Karpas-422 (cell line): ENCODE measurements around a stretch of chr22.

DNA sequence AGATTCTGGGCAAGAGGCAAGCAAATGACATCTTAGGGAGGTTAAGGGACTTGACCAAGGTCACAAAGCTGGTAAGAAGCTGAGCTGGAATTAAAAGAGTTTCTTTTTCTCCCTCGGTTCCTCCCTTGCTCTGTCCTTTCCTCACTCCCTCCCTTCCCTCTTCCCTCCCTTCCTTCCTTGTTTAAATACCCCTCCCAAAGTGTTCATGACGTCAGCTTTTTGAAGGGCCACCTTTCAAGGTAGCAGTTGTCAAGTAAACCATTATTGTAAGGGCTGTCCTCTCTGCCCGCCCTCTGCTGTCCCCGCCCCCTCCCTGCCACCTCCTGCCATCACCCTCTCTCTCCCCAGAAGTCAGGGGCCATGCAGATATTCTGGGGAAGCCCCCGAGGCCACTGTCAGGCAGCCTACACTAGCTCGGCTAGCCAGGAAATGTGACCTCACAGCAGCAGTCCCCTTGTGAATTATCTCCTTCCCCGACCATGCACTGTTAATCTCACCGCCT lies 42.3 kb upstream of the ATXN10 start:
- PRO-cap = no peak
- RAMPAGE, long total RNA = no peak

- PRO-cap = no peak
- RAMPAGE, long total RNA = no peak
Measured at GRCh38 chr22:45638760-45639528, 32.7 kb upstream of the ATXN10 start.

- PRO-cap = no peak
- RAMPAGE, long total RNA = no peak
Measured at GRCh38 chr22:45639529-45639870, 32.1 kb upstream of the ATXN10 start.

DNA sequence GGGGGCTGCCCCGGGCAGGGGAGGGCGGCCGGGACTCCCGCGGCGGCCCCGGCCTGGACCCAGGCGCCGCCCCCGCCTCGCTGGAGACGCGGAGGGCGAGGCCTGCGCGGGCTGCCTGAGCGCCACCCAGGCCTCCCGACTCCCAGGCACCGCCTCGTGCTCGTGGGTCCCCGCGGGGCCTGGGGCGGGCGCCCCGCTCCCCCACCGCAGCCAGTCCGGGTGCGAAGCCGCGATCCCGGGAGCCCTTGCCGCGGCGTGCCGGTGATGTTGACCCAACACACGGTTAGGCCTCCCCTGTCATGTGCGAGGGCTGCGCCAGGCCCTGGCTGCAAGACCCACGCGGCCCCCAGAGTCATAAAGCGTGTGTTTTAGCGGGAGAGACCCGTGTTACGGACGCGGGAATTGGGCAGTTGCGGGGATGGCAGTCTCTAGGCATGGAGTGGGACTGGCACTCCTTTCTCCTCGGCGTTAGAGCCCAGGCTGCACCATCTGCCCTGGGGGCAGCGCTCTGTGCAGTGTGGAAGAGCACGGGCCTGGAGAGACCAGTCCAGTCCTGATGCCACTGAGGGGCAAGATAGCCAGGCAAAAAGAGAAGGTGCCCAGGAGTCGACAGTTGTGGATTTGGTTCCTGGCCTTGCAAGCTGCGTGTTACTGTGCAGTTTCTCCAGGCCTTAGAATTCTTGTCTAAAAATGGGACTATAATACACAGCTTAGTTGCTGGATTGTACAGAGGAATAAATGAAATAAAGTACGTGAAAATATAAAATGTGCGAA lies 749 bp downstream of the ATXN10 start:
- PRO-cap = no peak
- RAMPAGE, long total RNA = no peak

- PRO-cap = no peak
- RAMPAGE, long total RNA = no peak
Measured at GRCh38 chr22:45688388-45689288, 17.0 kb downstream of the ATXN10 start.

DNA sequence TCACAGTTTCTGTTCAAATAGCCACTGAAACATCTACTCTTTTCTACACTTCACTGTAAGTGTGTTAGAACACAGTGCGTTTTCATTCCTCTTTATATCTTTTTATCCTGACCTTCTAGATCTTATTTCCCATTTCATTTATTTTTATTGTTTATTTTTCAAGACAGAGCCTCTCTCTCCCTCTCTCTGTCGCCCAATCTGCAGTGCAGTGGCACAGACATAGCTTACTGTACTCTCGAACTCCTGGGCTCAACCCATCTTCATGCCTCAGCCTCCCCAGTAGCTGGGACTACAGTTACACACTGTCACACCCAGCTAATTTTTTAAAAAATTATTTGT lies 119.0 kb downstream of the ATXN10 start:
- PRO-cap = no peak
- RAMPAGE, long total RNA = no peak

DNA sequence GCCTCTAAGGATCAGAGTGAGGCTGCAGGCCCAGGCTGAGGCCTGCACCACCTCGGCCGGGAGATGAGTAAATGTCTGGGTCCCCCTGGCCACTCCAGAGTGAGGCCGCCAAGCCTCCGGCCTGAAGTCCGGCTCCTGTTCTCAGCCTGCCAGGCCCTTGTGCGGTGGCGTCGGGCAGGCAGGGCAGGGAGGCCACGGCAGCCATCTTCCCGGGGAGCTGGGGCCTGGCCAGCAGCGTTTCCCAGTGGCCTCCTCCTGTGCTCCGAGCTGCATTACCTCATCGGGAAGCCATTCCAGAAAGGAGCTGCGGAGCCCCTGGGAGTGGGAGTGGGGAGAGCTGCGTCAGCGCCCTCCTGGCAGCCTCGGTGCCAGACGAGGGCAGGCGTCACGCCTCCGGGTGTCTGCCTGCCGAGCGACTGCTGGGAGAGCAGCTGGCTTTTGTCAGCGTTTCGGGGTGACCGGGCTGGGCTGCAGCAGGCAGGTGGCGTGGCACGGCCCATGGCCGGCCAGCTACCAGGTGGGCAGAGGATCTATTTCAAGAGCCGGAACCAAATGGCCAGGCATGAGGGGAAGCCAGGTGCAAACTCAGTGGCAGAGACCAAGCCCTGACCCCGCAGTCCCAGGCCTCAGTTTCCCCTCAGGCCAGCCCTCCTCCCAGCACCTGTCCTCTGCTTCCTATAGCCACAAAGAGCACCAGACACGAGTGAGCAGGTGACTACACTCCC lies 30.9 kb upstream of the WNT7B start:
- PRO-cap = no peak
- RAMPAGE, long total RNA = no peak

DNA sequence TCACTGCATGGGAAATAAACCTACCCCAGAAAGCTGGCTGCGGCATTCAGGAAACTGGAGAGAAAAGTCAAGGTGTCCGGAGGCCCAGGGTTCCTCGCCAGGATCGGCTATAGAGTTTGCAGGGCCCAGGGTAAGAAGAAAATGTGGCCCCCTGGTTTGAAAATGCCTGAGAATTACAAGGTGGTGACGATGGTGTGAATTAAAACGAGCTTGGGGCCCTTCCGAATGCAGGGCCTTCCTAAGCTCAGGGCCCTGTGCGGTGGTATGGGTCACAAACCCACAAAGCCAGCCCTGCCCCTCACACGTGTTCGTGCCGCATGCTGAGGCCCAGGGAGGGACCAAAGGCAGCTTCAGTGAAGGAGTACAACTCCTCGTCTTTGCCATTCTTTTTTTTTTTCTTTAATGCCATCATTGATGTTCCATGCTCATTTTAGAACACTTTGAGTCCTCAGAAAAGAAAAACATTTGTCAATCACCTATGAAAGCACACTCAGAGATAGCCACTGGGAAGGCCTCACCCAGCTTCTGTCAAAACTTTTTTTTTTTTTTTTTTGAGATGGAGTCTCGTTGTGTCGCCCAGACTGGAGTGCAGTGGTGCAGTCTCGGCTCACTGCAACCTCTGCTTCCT lies 71.3 kb upstream of the WNT7B start:
- PRO-cap = no peak
- RAMPAGE, long total RNA = no peak

DNA sequence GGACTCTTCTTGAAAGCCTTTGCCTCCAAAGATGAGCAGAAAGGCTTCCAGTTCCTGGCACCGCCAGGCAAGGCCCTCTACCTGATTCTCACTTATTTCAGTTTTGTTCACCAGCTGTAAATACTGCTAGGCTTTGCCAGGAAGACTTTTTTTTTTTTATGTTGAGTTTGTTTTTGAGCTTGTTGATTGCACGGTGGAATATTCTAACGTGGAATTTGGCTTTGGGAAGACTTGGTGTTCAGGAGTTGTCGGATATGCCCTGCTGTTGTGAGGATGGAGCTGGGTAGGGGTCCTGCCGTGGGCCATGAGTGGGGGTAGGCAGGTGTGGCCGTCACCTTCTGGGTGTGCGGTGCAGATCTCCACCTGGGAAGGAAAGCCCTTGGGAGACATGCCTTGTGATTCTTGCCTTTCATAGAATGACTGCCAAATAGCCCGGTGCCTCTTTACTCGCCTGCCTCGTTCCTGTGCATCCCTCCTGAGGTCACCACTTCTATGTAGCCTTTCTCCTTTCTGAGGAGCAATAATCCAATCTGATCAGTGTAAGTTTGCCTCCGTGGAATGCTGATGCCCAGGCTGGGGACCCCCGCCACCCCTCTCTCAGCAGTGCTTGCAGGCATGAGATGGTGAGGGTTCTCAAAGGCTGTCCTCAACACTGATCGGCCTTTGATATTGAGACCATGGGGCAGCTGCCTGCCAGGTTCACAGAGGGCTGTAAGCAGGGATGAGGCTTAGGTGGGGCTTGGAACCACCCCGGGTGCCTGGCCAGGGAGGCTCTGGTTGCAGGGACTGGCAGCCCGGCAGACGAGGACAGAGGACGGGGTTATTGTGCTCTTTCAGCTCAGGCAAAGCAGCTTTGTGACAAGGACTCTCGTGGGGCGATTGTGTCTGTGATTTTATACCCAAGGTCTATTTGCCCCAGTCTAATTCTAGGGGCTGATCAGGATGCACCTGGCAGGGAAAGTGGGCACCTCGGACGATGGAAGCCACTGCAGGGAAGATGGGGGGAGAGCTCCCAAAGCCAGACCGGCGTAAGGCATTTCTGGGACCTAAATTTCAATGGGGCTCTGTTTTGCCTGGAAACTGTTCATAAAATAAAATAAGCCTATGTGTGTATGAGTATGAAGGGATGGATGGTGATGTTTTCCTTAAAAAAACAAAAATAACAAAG lies 86.1 kb upstream of the WNT7B start:
- PRO-cap = no peak
- RAMPAGE, long total RNA = no peak

GRCh38 chr22:46068572-46069507 lies 81.5 kb upstream of the PPARA start:
- PRO-cap = no peak
- RAMPAGE, long total RNA = no peak

DNA sequence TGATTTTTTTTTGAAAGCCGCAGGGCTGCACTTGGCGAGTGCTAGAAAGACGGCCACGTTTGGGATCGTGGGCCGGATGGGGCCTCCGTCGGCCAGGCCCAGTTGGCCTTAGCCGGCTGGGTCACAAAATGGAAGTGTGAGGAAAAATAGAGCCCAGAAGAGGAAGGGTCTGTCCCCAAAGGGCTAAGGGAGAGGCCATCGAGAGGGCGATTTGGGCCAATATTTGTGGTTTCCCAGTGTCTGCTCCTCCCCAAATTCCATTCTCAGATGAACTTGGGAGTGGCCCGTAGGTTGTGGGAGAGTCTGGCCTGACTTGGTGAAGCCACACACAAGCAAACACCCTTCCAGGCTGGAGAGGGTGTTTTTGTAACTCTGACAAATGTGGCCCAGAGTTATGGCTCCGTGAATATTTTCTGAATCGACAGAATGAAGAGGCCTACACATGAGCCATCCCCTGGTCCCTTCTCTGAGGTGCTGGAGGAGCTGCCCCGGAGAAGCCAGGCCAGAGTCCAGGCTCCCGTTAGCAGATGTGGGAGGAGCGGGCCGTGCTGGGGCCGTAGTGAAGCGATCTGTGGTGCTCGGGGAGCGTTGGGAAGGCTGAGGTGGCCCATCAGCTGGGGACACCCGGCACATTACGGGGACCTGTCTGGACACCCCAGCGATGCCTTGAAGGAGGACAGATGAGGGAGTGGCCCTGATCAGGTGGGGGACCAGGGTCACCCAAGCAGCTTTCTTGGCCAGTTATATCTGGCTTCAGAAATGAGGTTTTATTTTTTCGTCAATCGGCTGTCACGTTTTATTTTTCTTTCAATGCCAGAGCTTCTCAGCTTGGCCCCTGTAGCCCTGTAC lies 73.5 kb upstream of the PPARA start:
- PRO-cap = no peak
- RAMPAGE, long total RNA = no peak

DNA sequence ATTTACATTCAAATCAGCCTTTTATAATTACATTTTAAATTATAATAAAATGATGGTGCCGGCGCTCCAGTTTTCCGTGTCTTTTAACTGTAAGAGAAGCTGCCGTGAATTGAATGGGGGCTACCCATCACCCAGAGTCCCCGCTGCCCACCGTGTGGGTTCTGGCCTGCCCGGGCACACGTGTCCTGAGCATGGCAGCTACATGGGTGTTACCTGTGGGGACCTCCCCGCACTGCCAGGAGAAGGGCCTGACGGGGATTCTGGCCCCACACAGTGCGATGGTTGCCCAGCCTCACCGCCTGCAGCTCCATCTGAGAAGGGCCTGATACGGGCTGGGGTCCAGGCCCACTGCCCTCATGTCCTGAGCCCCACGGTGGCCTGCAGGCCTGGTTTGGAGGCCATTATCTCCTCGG lies 72.2 kb upstream of the PPARA start:
- PRO-cap = no peak
- RAMPAGE, long total RNA = no peak

- PRO-cap = no peak
- RAMPAGE, long total RNA = no peak
Measured at GRCh38 chr22:46079879-46080958, 70.1 kb upstream of the PPARA start.

DNA sequence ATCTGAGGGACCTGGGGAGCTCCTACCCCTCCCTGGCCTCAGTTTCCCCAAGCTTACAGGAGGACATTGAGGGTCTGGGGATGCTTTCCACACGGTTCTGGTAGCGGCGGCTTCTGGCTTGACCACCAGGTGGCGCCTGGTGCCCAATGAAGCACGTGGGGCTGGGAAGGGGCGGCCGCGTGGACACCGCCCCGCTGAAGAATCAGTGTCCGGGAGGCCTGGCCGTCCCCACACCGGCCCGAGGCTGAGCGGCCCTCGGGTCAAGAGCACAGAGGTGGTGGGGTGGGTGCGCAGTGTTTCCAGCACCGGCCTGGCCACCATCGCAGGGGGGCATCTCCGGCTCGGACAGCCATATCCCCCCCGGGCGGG lies 27.9 kb upstream of the PPARA start:
- PRO-cap = no peak
- RAMPAGE, long total RNA = no peak

- PRO-cap = no peak
- RAMPAGE, long total RNA = no peak
Measured at GRCh38 chr22:46149280-46150198, 787 bp upstream of the PPARA start.

DNA sequence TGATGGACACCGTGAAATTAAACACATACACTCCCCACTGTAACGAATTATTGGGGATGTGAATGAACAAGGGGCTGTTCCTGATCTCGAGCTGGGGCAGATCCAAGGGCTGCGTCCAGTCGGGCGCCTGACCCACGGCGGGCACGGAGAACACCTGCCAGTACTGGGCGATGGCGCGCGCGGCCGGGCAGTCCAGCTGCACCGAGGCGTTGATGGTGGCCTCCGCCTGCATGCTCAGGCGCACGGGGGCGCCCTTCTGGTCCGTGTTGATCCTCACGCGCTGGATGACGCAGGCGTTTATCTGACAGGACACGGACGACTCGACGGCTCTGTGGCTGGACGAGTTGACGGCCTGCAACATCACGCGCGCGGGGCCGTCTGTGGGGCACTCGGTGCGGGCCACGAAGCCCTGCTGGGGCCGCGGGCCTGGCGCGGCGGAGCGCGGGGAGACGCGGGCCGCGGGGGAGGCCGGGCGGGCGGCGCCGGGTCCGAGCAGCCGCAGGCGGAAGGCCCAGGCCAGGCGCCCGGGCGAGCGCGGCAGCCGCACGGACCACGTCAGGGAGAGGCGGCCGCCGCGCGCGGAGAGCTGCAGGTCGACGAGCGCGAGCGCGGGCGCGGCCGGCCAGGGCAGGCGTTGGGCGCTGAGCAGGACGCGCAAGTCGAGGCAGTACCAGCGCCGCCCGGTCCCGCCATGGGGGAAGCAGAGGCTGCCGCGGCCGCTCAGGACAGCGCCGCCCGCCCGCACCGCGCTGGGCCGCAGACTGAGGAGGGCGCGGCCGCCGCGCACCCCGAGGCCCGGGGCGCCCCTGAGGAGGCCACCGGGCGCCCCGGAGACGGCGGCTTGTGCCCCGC lies 528 bp downstream of the PKDREJ start:
- PRO-cap = no peak
- RAMPAGE, long total RNA = no peak

GRCh38 chr22:46269478-46269814 lies 1.6 kb downstream of the TTC38 start:
- PRO-cap = no peak
- RAMPAGE, long total RNA = no peak

- PRO-cap = no peak
- RAMPAGE, long total RNA = no peak
Measured at GRCh38 chr22:46295957-46296182, 800 bp upstream of the GTSE1 start.

GRCh38 chr22:46379068-46379372 lies 43.5 kb downstream of the TRMU start:
- PRO-cap = no peak
- RAMPAGE, long total RNA = no peak

GRCh38 chr22:46443700-46444119 lies 93.7 kb downstream of the CELSR1 start:
- PRO-cap = no peak
- RAMPAGE, long total RNA = no peak